ENCODE measurements around a stretch of chr11.

GRCh38 chr11:119310626-119311690 lies 6.0 kb downstream of the MCAM start:
- PRO-cap = no peak

DNA sequence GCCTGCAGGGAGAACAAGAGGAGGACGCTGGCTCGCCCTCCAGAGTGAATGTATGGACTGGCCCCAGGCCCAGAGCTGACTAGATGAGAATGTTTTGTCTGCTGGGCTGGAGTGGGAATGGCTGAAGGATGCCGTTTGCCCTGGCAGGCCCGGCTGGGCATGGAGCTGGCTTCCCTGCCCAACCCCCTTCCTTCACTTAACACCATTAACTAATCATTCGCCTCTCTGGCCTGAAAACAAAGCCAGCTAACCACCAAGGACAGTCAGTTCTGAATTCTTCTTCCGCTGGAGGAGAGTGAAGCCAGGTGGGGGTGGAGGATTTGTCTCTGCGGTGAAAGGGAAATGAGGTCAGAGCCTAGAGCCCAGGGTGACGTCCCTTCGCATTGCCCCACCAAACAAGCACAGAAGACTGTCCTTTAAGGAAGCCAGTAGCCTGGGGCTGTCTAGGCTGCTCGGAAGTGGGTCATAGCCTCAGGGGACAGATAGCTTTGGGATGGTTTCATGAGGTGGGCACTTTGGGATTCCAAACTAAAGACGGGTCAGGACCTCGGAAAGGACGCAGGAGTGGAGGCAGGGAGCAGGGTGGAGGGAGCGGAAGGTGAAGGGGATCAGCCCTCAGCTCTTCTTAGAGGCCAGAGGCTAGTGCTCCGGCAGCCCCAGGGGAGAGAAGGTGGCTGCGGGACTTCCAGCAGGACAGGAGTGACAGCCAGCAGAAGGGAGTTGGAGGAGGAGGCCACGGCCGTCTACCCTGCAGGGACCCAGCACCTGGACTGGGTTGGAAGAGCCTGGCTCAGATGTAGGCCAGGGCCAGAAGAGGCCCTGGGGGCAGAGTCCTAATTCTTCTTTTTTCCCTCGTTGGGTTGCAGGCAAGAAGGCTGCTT lies 1.9 kb upstream of the MCAM start:
- PRO-cap = bidirectional peak, plus-strand start at position 404 of the sequence, minus-strand start at position 271 of the sequence

DNA sequence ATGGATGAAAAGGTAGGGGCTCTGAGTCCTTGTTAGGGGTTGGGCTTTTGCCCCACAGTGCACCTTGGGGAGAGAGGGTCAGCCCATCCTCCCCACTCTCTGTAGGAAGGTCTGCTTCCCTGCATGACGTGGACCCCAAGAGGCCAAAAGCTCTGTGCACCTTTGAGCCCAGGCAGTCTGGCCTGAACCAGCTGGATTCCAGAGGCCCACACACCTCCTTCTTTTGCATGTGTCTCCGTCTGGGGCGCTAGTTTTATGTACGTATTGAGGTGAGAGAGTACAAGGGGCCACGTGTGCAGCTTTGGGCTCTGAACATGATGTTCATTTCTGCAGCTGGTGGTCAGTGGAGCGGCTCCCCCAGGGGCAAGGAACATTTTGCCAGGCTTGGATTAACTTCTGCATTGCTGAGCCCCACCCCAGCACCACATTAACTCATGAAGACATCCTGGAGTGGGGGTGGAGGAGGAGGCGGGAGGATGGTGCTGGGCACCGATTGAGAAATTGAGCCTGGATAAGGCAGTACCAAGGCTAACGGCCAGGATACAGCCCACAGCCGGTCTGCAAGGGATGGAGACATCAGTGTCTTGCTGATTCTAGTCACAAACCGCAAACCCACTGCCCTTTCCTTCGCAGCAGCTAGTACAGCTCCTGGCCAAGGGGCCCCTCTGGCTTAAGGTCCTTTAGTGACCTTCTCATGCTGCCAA lies 13.8 kb downstream of the USP2 start:
- PRO-cap = no peak

DNA sequence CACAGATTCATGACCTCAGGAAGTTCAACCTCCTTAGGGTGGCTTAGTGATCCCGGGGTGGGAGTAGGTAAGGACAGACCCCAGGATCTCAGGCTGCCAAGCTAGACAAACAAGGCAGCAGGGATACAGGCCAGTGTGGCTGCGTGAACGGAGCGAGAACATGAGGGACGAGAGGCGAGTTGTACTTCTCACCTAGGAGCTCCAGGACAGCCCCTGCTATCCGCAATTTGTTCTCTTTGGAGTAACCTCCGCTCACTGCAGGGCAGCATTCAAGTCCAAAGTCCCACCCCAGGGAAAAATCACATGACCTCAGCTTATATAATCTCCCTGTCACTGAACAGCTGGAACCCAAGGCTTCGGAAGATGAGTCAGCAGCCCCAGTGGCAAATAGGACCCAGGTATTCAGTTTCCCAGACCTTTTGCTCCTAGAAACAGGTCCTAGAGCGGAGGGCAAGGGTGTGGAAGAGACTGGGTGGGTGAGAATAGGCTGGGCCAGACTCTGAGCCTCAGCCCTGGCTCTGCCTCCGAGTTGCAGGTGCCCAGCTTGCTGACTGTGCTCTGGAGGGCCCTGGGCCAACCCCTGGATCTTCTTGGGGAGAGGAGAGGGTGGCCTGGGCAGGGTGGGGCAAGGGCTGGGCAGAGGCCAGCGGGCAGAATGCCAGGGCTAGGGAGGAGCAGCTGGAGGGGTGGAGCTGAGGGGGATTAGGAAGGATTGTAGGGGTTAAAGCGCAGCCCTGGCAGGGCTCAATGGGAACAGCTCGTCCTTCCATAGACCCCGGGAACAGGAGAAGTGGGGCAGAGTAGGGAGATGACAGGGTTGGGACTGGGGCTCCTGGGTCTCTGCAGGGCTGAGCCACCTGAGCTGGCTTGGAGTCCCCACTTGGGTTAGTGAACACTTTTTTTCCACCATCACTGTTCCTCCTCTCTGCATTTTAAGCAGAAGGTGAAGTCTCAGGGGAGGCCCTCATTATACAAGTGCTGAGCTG lies 13.0 kb downstream of the USP2 start:
- PRO-cap = no peak

- PRO-cap = no peak
Observed at GRCh38 chr11:119371721-119372355, 9.7 kb downstream of the USP2 start.

- PRO-cap = no peak
Observed at GRCh38 chr11:119378025-119378694, 3.3 kb downstream of the USP2 start.

DNA sequence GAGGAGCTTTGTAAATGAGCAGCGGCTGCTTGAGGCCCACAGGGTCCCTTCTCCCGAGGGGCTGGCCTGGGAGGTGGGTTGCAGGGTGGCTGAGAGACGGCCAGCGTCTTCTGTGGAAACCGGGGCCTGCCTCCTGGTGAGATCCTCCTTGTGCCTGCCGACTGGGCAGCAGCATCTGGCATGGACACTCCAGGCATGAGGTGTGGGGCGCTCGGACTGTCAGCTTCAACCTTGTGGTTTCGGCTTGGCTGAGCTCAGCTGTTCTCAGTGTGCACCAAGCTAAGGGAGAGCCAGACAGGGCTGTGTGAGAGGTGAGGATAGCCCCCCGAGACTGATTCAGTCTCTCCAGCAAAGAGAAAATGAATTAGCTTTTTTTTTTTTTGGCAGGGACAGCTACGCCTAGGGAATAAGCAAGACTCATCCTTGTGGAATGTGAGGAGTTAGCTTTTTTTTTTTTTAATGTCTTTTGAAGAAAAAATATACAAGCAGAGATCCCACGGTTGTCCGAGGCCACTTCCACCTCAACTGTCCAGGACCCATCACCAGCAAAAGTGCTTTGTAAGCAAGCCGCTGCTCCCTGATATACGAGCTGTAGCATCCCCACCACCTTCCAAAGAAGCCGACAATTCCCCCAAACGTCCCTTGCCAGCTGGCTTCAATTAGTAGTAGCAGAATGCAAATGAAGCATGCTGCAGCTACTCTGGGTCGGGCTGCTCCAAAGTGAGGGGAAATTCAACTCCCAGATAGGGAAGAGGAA lies 9.6 kb upstream of the THY1 start:
- PRO-cap = unidirectional peak, minus-strand start at position 333 of the sequence

- PRO-cap = no peak
Observed at GRCh38 chr11:119590610-119591704, 138.0 kb downstream of the NECTIN1 start.

DNA sequence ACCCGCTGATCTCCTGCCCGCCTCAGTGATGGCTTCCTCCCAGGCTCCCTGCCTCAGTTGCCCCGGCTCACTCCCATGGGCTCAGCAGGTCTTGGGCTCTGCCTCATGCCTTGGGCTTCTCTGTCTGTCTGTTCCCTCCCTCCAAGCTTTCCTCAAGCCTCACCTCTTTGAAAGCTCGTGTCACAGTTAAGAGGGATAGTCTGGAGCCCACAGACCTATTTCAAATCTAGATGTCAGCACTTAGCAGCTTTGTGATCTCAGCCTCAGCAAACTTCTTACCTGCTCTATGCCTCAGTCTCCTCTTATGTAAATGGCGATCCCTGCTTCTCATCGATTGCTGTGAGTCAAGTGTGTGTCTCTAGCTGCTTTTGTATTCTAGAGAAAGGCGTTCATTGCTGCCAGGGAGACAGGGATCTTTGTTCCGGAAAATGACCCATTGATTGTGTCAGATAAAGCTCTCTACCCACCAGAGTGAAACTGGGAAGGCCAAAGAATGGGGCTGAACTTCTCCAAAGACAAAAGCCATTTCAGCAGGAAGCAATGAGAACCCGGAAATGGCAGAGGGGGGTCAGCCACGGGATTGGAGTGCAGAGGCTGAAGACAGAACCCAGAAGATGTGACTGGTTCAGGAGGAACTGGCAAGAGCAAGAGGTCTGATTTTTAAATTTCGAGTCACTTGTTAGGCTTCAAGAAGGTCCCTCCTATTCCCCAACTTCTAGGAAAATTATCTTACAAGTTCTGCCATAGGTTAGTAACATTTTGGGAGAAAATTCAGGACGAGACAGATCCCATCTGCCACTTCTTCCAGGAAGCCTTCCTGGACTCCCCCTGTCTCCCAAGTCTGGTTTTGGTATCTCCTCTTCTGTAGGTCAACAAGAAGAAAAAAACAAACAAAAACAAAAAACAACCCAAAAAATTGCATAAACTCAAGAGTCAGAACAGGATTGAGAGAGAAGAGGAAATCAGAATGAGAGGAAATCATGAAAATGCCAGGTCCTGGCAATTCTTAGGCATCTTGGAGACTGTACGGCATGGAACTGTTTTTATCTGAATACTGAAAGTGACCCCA lies 110.8 kb downstream of the NECTIN1 start:
- PRO-cap = no peak

- PRO-cap = no peak
Observed at GRCh38 chr11:119677281-119678021, 51.5 kb downstream of the NECTIN1 start.

DNA sequence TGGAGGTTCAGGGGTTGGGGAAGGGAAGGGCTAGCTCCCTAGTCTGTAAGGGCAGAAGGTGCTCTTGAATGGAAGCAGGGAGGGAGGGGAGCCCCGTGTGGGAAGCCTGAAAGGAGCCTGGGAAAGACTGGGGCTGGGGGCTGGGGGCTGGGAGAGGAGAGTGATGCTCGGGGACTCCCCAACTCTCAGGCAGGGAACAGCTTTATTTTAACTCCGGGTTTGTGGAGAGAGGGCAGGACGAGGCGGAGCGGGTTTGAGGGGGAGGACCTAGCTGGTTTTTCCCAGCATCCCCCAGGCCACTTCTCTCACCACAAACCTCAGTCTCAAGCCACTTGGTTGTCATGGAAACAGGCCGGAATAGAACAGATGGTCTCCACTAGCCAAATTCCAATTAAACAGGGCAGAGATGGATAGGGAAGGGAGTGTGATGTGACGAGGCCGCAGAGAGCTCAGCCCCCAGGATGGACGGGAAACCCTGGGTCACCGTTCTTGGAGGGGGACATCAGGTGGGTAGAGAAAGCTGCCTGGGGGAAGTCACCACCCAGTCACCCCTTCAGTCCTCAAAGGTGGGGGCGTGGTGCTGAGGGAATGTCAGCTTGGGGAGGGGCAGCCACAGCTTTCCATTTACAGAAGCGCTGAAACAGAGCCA lies 19.4 kb downstream of the NECTIN1 start:
- PRO-cap = no peak

GRCh38 chr11:120214481-120214948 lies 3.7 kb downstream of the OAF start:
- PRO-cap = no peak

- PRO-cap = no peak
Observed at GRCh38 chr11:120224353-120224776, 13.5 kb downstream of the OAF start.

DNA sequence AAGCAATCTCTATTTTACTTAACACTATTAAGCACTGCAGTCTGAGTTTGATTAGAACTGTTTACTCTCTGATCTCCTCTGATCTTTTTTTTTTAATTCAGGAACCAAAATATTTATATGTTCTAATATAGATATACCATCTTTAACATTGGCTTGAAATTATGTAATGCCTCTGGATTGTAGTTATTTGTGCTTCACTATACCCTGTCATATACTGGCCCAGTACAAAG lies 35.9 kb downstream of the ARHGEF12 start:
- PRO-cap = unidirectional peak, minus-strand start at position 92 of the sequence

- PRO-cap = no peak
Observed at GRCh38 chr11:120563937-120564505, 52.5 kb downstream of the GRIK4 start.

GRCh38 chr11:120956638-120957255 lies 67.2 kb upstream of the TBCEL start:
- PRO-cap = no peak

GRCh38 chr11:121035300-121035839 lies 11.5 kb downstream of the TBCEL start:
- PRO-cap = no peak

DNA sequence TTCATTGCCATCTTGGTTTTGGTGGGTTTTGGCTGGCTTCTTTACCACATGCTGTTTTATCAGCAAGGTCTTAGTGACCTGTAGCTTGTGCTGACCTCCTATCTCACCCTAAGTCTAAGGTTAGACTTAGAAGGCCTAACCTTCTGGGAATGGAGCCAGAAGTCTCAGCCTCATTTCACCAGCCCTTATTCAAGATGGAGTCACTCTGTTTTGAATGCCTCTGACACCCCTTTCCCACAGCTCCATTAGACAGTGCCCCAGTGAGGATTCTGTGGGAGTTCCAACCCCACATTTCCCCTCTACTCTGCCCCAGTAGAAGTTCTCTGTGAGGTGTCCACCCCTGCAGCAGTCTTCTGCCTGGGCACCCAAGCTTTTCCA lies 66.2 kb upstream of the SC5D start:
- PRO-cap = no peak

DNA sequence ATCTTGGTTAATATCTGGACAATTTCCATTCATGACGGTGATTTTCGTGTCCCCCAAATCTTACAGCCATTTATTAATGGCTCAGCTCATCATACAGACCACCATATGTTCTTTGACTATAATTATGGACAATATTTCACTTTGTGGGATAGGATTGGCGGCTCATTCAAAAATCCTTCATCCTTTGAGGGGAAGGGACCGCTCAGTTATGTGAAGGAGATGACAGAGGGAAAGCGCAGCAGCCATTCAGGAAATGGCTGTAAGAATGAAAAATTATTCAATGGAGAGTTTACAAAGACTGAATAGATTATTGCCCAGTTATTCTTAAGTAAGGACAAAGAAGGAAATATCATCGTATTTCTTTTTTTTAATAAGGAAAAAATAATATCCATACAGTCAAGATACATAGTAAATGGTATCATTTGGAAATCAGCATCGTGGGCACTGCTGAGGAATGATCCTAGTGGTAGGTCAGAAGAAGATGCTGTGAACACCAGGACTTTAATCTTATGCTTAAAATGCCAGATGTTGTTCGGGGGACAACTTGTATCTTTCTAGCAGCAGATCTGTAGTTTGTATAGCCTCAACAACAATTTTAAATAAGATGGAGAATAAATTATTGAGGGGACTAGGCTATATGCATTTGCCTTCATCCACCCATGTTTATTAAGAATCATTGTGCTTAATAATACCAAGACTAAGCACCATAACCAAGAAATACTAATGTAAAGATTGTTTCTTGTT lies 14.8 kb downstream of the SC5D start:
- PRO-cap = no peak

DNA sequence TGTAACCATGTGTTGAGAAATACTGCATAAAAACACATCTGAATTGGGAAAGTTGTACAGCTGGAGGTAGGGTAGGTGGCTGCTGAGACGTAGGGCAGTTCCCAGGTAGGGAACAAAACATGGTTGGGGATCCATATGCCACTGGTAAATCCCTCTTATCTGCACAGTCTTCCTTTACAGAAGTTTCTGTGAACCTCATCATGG lies 66.3 kb downstream of the SC5D start:
- PRO-cap = no peak